ENCODE measurements around a stretch of chr3.

- PRO-cap: no peak
- RAMPAGE, long total RNA, 4 experiments: no peak in any of the 4 experiments
Observed at GRCh38 chr3:37765457-37766152, 96.1 kb upstream of the CTDSPL start.

DNA sequence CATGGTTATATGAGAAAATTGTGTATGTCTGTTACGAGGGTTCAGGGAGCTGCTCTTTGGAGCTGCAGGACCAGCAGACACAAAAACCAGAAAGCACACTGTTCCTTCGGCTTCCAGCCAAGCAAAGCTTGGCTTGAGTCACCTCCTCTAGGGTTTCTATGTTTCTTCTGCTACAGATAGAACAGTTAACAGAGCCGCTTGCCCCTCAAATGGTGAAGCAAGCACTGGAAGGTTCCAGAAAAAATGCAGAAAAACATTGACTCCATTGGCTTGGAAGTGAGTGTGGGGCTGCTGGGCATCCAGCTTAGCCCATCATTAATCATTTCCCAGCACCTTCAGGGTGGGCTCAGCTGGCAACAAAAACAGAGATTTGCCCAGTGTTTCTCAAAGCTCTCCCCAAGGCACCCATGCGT lies 49.1 kb upstream of the CTDSPL start:
- PRO-cap: no peak
- RAMPAGE, long total RNA, 4 experiments: no peak in any of the 4 experiments

GRCh38 chr3:37916167-37916649 lies 54.5 kb downstream of the CTDSPL start:
- PRO-cap: no peak
- RAMPAGE, long total RNA, 4 experiments: start-site peak on the plus strand in 2 of 4 experiments, at chr3:37916251-37916395 at its widest, 15 reads per replicate

GRCh38 chr3:37949657-37950801 lies 40.6 kb upstream of the VILL start:
- PRO-cap: no peak
- RAMPAGE, long total RNA, 4 experiments: start-site peak on the plus strand in 2 of 4 experiments, at chr3:37950063-37950191 at its widest, 6 to 13 reads per replicate

- PRO-cap: no peak
- RAMPAGE, long total RNA, 4 experiments: start-site peak on the plus strand in 1 of 4 experiments, at chr3:37980726-37980971 at its widest, 10 reads per replicate
Observed at GRCh38 chr3:37980582-37981366, 9.8 kb upstream of the VILL start.

DNA sequence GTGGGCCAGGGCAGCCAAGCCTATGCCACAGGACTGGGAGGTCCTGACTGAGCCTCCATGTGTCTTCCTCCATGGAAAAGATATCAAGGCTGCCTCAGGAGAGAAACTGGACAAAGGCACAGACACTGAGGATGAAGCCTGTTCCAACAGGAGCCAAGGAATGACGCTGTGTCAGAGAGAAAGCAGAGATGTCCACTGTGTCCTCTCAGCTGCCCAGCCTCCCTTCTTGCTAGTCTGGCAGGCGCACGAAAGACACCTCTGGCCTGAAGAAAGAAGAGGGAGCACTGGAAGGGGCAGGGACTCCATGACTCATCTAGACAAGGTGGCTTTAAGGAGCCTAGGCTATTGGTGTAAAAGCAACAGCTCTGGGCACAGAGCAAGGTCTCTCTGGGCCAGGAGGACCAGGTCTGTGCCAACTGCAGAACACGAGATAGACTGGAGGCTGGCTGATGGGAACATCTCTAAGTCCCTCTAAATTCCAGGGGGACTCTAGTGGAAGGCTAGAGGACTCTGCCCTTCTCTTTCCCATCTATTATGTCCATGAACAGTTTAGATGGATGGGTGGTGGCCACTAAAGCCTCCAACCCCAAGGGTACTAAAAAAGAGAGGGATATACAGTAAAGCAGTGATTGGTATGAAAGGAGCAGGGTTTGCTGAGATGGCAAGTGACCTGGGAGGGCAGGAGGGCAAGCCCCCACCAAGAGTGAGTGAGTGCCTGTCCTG lies 1.3 kb downstream of the PLCD1 start:
- PRO-cap: no peak
- RAMPAGE, long total RNA, 4 experiments: no peak in any of the 4 experiments

GRCh38 chr3:38040500-38040866 lies 1.5 kb downstream of the DLEC1 start:
- PRO-cap: unidirectional peak, minus-strand start at chr3:38040610; unidirectional peak, minus-strand start at chr3:38040641; unidirectional peak, minus-strand start at chr3:38040662; bidirectional peak, plus-strand start at chr3:38040733, minus-strand start at chr3:38040662
- RAMPAGE, long total RNA, 4 experiments: start-site peak on the minus strand in 3 of 4 experiments, at chr3:38040582-38040634 at its widest, 15 to 69 reads per replicate

GRCh38 chr3:38127589-38128218 lies 9.2 kb downstream of the ACAA1 start:
- PRO-cap: unidirectional peak, plus-strand start at chr3:38128079
- RAMPAGE, long total RNA, 4 experiments: no peak in any of the 4 experiments

GRCh38 chr3:38151356-38152334 lies 13.2 kb downstream of the MYD88 start:
- PRO-cap: bidirectional peak, plus-strand start at chr3:38152157, minus-strand start at chr3:38152015
- RAMPAGE, long total RNA, 4 experiments: no peak in any of the 4 experiments

GRCh38 chr3:38347398-38347878 lies 853 bp downstream of the XYLB start:
- PRO-cap: unidirectional peak, plus-strand start at chr3:38347795
- RAMPAGE, long total RNA, 4 experiments: no peak in any of the 4 experiments

DNA sequence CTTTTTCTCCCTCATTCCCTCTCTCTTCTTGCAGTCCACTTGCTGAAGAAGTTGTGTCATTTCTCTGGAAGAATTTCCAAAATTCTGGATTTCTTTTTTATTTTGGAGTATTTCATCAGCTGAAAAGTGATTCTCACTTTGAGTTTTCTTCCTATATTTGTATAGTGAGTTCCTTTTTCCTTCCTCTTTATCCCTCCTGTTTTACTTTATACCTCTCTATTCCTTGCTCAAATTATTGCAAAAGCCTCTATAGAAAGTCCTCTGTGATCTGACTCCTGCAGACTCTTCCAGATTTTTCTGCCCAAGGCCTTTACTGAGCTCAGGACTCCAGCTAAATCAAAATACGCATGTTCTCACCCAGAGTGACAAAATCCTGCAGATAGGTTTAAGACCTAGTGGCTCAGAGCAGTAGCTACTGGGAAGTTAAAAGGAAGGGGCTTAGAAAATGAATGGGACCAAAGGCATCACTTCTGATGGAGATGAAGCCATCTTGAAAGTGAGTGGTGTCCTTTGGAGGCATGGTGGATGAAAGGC lies 39.8 kb upstream of the ACVR2B start:
- PRO-cap: no peak
- RAMPAGE, long total RNA, 4 experiments: start-site peak on the plus strand in 1 of 4 experiments, centred at position 364 of the sequence, 12 reads per replicate

GRCh38 chr3:38483457-38483898 lies 12.7 kb upstream of the EXOG start:
- PRO-cap: no peak
- RAMPAGE, long total RNA, 4 experiments: start-site peak on the plus strand in 2 of 4 experiments, at chr3:38483539-38484024 at its widest, 6 to 8 reads per replicate

GRCh38 chr3:38614865-38615376 lies 34.6 kb downstream of the SCN5A start:
- PRO-cap: no peak
- RAMPAGE, long total RNA, 4 experiments: no peak in any of the 4 experiments

GRCh38 chr3:38644290-38644961 lies 5.1 kb downstream of the SCN5A start:
- PRO-cap: no peak
- RAMPAGE, long total RNA, 4 experiments: no peak in any of the 4 experiments

- PRO-cap: no peak
- RAMPAGE, long total RNA, 4 experiments: no peak in any of the 4 experiments
Observed at GRCh38 chr3:39013317-39013641, 38.5 kb downstream of the SCN11A start.

GRCh38 chr3:39093674-39094131 lies 13.7 kb downstream of the GORASP1 start:
- PRO-cap: no peak
- RAMPAGE, long total RNA, 4 experiments: start-site peak on the plus strand in 2 of 4 experiments, at chr3:39093878-39094064 at its widest, 10 to 12 reads per replicate

DNA sequence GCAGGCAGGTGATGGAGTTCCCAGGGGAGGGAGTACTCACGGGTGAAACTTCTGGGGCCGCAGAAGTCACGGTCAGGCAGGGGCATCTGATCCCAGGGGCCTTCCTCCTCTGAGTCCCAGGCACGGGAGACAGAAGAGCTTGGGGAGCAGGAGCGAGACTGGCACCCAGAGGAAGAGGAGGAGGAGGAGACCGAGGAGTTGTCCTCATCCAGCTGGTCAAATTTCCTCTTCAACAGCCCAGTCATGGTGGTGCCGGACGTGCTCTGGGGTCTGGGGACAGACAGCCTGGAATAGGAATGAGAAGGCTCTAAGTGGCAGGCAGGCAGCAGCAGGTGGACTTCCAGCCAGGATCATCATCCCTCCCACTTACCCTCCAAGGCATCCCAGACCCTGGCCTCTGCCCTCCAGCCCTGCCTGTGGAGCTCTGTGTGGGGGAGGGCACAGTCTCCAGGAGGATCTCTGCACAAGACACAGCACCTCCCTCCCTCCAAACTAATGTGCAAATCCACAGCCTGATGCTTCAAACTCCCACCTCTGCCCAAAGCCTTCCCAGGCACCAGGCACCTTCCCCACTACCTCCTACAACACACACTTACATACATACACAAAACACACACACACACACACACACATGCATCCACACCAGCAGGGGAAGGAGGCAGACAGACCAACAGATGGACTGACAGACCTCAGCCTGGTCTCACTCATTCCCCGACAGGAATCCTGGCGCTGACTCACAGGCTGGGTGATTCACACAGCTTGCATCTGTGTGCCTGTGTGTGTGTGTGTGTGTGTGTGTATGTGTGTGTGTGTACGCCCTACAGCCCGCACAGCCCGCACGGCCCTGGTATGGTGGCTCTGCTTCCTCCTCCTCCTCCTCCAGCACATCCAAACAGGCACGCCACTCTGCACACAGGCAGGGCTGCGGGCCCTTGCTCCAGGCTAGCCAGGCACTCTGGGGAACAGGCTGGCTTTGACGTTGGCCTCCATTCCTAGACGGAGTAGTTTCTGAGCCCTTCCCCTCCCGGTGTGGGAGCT lies 6.6 kb downstream of the CSRNP1 start:
- PRO-cap: bidirectional peak, plus-strand start at position 907 of the sequence, minus-strand start at position 710 of the sequence
- RAMPAGE, long total RNA, 4 experiments: start-site peak on the minus strand in 1 of 4 experiments, centred at position 207 of the sequence, 9 reads per replicate

DNA sequence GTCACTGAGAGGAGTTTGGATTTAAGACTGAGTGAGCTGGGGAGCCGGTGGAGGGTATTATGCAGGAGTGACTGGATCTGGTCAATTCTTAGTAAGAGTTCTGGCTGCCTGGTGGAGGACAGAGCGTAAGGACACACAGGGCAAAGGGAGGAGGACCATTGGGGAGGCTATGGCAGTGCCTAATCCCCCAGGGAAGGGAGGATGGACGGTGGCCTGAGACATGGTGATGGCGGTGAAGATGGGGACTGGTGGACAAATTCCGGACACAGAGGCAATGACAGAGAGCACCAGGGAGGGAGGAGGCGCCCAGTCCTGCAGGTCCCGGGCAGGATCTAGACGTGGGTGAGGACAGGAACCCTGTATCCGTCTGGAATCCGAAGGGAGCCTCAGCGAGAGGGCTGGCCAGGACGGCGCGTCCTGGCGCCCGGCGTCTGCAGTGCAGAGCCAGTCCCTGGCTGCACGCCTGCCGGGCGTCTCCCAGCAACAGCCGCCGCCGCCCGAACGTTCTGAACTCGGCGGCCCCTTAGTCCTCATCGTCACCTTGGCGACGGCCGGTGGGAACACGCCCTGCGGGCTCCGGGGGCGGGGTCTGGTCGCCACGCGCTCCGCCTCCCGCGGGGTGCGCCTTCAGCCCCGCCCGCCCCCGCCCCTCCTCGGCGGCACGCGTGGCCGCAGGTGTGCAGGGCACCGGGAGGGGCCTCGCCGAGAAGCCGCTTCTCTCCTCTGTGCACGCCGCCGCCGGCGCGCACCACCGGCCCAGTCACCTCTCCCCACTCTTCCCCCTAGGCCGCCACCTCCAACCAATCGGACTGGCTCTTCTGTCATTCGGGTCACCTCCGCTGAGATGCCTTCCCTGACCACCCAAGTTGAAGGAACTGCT lies 11.7 kb downstream of the XIRP1 start:
- PRO-cap: bidirectional peak, plus-strand start at position 682 of the sequence, minus-strand start at position 433 of the sequence
- RAMPAGE, long total RNA, 4 experiments: no peak in any of the 4 experiments

DNA sequence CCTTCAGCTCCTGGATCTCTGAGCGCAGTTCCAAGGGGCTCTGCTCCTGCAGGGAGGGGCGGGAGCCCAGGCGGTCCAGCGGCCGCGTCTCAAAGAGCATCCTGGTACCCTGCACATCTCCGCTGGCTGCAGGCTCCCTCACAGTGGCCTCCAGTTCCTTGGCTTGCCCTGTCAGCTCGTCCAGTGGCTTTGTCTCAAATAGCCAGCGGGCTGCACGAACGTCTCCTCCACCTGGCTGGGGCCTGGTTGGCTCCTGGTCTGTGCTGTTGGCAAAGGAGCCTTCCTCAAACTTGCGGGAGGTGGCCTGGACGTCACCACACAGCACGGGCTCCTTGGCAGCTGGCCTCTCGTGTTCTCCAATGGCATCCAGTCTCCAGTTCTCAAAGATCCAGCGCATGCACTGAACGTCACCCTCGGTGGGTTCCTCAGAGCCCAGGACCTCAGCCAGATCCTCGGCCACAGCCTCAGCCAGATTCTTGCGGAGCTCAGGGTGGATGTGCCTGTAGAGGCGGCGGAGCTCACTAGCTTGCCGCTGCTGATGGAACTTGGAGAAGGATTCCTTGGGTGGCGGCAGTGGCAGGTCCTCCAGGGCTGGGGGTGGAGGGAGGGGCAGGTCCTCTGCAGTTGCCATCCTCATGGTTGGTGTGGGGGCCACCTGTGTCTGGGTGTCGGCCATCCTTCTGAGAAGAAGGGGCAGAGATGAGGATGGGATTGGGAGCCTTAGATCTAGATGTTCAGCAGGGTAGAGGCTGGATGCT lies 3.4 kb downstream of the XIRP1 start:
- PRO-cap: no peak
- RAMPAGE, long total RNA, 4 experiments: no peak in any of the 4 experiments

DNA sequence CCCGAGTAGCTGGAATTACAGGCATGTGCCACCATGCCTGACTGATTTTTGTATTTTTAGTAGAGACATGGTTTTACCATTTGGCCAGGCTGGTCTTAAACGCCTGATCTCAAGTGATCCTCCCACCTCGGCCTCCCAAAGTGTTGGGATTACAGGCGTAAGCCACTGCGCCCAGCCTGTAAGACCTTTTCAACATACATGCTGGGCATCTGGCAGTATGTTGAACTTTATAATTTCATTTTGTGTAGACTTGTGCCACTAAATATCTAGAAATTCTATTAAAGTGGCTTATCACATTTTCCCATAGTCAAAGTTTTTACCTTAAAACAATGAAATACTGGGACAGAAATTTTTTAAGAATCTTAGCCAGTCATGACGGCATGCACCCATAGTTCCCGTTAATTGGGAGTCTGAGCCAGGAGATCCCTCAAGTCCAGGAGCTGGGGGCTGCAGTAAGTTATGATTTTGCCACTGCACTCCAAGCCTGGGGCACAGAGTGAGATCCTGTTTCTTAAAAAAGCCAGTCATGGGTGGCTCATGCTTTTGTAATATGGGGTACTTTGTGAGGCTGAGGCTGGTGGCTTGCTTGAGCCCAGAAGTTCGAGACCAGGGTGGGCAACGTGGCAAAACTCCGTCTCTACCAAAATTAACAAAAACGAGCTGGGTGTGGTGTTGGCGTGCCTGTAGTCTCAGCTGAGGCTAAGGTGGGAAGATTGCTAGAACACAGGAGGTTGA lies 3.0 kb downstream of the RPSA start:
- PRO-cap: no peak
- RAMPAGE, long total RNA, 4 experiments: no peak in any of the 4 experiments

Measured in transverse colon (tissue), 4 donors.